GM23248 (cell line): Measurements from ENCODE around the gene GMPR2.

DNA sequence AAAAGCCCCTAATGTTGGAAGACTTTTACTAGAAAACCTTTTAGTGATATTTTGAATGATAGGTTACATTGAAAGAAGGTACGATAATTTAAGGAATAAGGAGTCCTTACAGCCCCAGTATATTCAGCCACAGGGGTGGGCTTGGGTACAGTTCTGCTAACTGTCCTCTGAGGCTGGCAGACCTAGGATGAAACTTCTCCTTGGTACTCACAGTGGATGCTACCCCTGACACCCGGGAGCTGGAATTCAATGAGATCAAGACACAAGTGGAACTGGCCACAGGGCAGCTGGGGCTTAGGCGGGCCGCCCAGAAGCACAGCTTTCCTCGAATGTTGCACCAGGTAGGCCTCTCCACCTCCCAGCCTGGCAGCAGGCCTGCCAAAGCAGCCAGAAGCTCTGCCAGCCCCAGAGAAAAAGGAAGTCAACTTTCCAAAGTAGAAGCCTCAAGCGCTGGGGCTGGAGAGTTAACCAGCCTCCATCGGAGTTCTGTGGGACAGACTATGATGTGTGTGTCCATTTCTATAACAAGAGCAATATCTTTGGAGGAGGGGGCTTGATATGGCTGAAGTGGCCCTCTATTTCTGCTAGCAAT, 2.4 kb upstream of the NRL start:
- RAMPAGE, long total RNA: no peak

- RAMPAGE, long total RNA: no peak
Observed at GRCh38 chr14:24123463-24124105, 6.9 kb upstream of the FITM1 start.

- RAMPAGE, long total RNA: no peak
Observed at GRCh38 chr14:24131740-24132160, 1.3 kb downstream of the FITM1 start.

DNA sequence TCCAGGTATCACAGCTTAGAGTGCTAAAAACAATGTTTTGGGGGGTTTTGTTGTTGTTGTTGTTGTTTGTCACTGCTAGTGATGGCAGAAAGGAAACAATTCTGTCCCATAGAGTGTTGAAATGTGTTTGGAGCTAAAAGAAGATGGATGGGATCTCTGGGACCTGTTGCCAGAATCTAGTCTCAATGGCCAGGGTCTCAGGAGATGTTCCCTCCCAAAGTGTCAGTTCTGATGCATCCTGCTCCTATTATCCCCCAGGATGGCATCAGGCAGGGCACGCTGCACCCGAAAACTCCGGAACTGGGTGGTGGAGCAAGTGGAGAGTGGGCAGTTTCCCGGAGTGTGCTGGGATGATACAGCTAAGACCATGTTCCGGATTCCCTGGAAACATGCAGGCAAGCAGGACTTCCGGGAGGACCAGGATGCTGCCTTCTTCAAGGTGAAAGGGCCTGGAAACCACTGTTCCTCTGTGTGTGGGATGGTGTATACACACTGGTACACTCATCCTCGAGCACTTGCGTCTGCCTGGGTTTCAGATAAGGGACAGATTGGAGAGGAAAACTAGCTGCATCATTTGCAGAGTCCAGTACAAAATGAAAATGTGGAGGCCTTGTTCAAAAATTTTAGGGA, 936 bp downstream of the IRF9 start:
- RAMPAGE, long total RNA: no peak

DNA sequence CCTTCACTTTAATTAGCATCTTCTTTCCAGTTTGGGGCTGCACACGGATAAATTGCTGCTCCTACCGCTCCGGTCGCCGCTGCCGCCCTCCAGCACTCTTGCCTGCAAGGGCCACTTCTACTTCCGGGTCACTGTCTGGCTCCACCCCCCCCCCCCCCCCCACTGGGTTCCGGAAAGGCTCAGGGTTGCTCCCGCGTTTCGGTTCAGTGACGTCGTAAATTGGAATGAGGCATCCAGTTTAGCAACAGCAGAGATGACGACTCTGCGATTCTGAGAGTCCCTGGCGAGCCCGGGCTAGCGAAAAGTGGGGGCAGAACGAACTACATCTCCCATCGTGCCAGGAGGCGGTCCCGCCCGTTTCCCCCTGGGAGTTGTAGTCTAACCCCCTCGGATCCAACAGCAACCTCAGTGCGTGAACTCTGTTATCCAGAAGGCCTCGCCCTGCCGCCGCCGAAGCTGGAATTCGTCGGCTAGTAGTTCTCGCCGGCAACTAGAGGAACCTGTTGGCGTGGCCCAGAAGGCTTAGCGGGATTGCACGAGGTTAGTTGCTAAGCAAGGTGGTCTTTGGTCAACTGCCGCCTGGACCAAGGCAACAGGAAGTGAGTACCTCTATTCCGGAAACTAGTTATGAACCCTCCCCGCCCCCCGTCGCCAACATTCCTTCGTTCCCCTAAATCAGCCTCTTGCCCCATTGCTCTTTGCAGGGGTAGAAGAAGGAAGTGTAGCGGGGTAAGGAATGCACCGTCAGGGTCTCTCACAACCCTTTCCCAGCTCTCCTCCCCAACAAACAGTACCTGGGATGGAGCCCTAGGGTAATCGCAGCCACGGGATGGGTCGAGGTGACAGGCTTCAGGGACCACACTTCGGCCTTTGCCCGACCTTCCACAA, at the start of gene GMPR2:
TSS of gene GMPR2 (plus strand) at position 681 of the 888 bp plus-strand sequence.
- RAMPAGE, long total RNA: start-site peak on the minus strand centred at position 100 of the sequence, 44 bp wide, 2,495 and 2,375 reads in 2 replicates; start-site peak on the plus strand centred at position 243 of the sequence, 69 bp wide, 18 and 22 reads in 2 replicates; start-site peak on the plus strand centred at position 412 of the sequence, 77 bp wide, 60 and 22 reads in 2 replicates

GRCh38 chr14:24233347-24233886, 688 bp downstream of the GMPR2 start:
- RAMPAGE, long total RNA: no peak

GRCh38 chr14:24238631-24239072, 3.8 kb downstream of the TINF2 start:
- RAMPAGE, long total RNA: no peak

GRCh38 chr14:24308477-24309046, 785 bp upstream of the CIDEB start:
- RAMPAGE, long total RNA: no peak

DNA sequence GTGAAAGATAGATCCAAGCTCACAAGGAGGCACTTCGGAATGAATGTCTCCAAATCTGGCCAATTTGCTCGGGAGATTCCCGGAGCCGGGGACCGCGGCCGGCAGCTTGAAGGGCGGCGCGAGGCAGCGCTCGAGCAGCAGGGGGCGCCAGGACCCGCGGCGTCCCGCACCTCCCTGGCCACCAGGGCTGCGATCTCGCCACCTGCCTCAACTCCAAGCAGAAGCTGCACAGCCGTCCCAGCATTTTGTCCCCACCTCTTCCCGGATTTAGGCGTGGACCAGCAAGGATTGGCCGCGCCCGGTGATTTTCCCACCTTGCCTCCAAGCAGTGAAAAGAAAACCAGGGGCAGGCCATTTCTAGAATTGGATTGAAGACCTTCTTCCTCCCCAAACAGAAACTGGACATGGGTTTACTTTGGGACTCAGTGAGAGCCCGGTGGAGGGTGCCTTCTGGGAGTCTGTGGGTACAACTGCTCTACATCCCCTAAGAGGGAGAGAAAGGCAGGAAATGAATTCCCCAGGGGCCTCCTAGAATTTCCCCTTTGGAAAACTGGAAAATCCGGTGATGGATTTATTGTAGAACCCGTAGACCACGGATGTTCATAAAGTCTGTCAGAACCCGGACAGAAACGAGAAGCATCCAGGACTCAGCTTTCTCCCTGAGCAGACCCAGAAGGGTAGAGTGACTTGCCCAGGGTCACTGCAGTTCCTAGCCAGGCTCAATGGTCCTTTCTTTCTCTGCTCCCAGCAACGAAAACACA, 1.0 kb downstream of the ADCY4 start:
- RAMPAGE, long total RNA: no peak

GRCh38 chr14:24367272-24367424, 836 bp upstream of the NFATC4 start:
- RAMPAGE, long total RNA: no peak

- RAMPAGE, long total RNA: no peak
Observed at GRCh38 chr14:24376967-24378098, 9.3 kb downstream of the NFATC4 start.

DNA sequence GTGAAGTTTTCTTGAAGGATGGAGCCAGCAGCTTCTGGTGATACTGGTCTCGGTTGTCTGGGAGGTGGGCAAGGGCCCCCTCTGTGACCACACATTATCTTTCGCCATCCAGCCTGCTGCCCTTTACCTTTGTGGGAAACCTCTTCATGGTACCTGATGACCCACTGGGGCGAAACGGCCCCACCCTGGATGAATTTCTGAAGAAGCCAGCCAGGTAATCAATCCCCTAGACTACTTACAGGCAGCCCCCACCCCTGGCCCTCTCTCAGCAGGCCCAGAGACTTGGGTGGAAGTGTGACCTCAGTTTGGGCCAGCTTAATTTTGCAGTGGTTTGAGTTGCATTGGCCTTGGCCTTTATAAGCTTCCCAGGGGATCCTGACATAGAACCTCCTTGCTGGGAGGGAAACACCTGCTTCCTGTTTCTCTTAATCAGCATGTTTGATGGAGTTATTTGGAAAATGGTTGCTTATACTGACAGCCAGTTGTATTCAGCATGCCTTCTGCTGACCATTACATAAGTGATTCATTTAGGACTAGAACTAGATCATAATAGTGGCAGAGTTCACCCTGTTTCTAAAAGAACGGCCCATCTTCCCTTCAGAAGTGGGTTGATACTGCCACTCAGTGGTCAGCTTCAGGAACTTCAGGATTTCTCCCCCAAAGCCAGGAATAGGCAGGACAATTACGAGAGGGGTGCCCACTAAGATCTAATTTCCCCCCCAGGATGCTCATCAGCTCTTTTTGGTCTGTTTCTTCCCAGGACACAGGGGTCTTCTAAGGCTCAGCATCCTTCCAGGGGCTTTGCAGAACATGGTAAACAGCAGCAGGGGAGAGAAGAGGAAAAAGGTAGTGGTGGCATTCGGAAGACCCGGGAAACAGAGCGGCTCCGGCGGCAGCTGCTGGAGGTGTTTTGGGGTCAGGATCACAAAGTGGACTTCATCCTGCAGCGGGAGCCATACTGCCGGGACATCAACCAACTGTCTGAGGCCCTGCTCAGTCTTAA, 6.0 kb downstream of the SDR39U1 start:
- RAMPAGE, long total RNA: no peak

DNA sequence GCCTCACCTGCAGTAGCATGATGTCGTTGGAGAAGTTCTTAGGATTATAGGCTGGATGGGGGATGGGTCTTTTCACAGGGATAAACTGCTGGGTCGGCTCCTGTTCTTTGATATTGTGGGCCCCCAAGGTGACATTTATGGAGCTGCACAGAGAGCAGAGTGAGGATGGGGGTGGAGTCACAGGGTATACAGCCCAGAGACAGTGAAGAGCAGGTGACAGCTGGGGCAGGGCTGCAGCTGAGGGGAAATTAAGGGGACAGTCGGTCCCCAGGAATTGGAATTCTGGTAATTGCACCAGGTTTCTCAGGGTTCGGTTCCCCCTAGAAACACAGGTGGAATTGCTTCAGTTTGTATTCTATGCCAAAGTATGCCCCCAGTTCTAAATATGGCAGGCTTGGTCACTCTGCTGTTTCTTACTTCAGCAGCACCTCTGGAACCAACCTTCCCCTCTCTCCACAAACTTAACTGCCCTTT, 1.6 kb downstream of the GZMB start:
- RAMPAGE, long total RNA: no peak

- RAMPAGE, long total RNA: no peak
Observed at GRCh38 chr14:24662684-24663169, 28.7 kb upstream of the GZMB start.

DNA sequence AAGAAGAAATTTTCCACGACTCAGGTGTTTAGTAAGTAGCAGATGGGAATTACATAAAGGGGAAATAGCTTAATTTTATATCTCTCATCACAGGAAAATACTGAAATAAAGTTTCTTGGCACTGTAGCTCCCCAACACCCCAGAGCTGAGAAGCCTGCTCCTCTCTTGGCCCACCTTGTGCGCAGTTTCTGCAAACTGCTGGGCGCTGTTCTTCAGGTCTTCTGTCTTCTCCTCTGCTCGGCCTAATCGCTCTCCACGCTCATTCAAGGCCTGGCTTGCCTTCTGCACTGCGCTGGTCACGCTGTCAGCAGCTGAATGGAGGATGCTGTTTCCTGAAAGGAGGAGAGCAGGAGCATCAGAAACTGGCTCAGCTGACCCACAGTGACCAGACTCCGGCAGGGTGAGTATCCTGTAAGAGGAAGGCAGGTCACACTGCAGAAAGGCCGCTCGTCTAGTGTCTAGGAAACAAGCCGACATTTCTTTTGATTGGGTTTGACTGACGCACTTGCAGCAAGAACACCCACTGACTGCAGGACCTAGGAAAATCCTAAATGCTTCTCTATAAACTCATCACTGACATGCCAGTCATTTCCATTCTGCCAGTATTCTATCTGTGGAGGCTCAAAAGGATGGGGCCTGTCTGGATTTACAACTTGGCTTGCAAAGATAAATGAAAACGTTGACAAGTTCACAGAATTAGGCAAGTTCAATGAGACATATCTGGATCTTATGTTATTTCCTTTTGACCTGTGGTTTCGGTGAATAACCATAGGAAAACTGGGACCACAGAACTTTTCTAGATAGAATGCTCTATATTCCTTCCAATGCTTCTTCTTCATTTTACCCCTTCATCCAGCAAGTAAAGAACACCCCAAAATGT, 185.1 kb upstream of the GZMB start:
- RAMPAGE, long total RNA: no peak

DNA sequence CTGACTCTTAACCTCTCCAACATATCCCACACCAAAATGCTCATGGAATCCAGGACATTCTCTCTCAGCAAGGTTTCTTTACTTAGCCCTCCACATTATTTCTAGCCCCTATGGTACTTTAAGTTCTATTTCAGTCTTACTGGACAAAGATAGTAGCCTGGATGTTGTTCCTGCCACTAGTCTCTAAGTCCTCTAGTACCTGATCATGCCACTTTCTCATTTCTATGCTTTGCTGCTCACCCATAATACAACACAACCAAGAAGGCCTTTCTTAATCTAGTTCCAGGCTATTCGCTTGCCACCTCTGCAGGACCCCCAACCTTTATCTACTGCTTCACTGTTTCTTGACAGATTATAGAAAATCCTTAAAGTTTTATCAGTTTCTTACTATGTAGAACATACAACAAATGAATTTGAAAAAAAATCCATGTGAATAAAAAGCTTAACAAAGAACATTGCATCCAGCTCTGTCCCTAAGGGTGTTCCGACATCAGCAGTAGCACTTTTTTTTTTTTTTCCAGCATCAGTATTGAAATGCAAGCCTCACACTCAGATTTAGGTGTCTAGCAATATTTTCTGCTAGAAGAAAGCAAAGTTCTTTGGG, 193.6 kb upstream of the GZMB start:
- RAMPAGE, long total RNA: no peak

- RAMPAGE, long total RNA: no peak
Observed at GRCh38 chr14:24840391-24840810, 206.4 kb upstream of the GZMB start.

DNA sequence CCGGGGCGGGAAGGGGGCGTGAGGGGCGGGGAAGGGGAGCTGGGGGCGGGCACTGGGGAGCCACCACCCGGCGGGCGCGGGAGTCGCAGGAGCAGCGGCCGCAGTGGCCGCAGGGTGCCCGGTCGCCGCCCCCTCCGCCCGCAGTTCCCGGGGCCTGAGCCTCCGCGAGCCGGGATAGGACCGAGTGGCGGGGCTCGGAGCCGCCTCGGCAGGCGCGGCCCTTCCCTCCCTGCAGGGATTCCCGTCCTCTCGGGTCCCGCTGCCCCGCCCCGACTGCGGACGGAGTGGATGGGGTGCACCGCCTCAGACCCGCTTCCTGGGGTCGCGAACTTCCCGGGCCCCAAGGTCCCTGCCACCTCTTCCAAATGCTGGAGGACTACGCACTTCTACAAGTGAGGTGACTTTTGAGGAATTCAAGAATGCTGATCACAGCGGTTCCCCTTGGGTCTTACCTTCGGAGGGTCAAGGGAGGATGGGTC, 271 bp upstream of the PRKD1 start:
- RAMPAGE, long total RNA: no peak

DNA sequence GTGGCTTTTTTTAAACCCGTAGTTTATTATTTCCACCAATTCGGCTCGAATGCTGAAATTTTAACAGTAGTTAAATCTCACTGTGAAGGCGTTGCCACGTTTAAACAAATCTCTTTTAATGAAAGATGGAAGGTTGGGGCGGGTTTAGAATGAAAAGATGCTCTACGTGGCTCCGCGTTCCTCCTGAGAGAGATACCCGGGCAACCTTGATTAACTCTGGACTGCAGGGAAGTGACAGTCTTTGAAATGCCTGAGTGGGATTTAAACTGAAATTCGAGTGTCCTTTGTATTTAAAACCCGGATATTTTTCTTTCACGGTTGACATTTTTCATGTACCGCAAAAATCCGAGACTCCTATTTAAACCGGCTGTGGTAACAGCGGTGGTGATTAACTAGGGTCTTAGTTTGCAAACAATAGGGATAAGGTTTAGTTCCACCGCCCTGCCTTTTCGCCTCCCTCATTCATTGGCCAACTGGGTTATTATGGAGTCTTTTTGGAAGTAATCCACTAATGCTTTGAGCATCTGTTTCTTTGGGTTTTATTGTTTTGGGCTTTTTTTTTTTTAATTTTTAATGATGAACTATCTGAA, 696 bp downstream of the G2E3 start:
- RAMPAGE, long total RNA: no peak

DNA sequence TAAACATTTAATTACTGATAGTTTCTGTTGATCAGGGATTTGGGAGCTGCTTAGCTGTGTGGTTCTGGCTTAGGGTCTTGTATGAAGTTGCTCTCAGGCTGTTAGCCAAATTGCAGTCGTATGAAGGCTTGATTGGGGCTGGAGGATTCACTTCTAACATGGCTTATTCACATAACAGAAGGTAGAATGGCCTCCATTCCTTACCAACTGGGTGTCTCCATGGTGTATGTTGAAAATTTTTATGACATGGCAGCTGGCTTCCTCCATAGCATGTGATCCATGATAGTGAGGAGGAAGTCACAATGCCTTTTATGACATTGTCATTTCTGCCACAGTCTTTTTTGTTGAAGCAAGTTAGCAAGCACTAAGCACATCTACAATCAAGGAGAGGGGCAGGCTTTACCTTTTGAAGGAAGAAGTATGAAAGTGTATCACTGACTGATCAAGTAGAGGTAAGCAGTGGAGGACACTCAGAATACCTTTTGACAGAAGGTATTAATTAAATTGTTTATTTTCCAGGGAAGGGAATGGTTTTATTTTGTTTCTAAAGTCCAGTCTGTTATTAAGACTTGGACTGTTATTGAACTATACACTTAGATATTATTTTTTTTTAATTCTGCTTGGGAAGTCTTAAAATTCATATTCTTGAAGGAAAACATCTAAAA, 18.6 kb downstream of the G2E3 start:
- RAMPAGE, long total RNA: no peak